Upper lobe of left lung (tissue), 5 donors: ENCODE data around the gene S100A16.

DNA sequence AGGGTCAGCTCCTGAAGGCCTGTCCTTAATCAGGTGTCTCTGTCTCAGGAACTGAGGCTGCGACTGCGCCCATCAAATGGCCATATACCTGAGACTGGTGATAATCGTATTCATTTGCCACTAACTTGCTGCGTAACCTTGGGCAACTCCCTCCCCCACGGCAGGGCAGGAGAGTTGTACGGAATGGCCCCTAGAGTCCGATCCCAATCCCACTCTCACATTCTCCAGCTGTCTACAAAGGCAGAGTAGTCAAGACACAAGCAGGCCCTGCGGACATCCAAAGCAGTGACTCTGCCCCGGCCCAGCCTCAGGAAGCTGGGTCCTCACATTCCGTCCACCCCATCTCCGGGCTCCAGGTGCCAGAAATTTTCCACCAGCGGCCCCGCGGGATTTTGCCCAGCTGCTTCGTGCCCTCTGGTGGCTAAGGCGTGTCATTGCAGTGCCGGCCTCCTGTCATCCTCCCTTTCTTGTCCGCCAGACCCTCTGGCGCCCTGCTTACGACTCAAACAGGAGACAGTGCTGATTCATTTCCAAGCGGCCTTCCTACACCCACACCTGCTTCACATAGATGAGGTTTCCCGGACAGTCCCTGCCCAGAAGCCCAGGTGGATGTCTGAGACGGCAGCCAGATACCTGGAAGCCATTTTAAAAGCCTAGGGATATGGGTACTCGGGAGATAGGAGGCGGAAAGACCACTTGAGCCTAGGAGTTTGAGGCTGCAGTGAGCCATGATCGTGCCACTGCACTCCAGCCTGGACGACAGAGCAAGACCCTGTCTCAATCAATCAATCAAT, 2.9 kb upstream of the S100A2 start:
- PRO-cap, 2 experiments, result peak in 1 of 2 experiments; most common plus-strand start position 527 of the sequence (in 1); most common minus-strand start position 347 of the sequence (in 1)
- RAMPAGE, long total RNA, 4 experiments, result no peak in any of the 4 experiments

GRCh38 chr1:153612488-153613645, at the start of gene S100A16:
TSS of gene S100A16 (minus strand) at chr1:153613137.
- PRO-cap, 2 experiments, result peak in 1 of 2 experiments; most common minus-strand start chr1:153613047 (in 1)
- RAMPAGE, long total RNA, 4 experiments, result start-site peak on the minus strand in 4 of 4 experiments, at chr1:153612980-153613160 at its widest, 22 to 1,065 reads per replicate

DNA sequence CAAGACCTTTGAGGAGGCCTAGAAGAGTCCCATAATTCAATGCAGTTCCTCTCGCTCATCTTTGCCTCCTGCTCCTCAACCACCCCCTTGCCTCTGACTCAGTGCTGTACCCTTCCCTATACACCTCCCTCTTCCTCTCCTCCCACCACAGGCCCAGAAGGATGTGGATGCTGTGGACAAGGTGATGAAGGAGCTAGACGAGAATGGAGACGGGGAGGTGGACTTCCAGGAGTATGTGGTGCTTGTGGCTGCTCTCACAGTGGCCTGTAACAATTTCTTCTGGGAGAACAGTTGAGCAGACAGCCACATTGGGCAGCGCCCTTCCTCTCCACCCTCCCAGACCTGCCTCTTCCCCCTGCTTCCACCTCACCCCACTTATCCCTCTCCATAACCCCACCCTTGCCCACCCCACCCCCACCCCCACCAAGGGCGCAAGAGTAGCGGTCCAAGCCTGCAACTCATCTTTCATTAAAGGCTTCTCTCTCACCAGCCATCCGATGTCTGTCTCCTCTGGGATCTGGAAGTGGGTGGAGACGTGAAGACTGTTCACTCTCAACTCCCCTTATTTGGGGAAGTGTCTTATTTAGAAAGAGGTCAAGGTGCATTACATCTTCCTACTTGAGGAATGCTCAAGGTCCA, 2.2 kb upstream of the CHTOP start:
- PRO-cap, 2 experiments, result no peak in any of the 2 experiments
- RAMPAGE, long total RNA, 4 experiments, result start-site peak on the minus strand in 1 of 4 experiments, centred at position 269 of the sequence, 8 reads per replicate

DNA sequence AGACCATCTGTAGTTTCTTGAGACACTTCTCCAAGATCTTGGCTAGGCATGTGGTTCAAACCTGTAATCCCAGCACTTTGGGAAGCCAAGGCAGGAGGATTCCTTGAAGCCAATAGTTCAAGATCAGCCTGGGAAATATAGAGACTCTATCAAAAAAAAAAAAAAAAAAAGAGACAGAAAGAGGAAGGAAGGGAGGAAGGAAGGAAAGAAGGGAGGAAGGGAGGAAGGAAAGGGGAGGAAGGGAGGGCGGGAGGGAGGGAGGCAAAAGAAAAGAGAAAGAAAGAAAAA, 20.4 kb upstream of the INTS3 start:
- PRO-cap, 2 experiments, result no peak in any of the 2 experiments
- RAMPAGE, long total RNA, 4 experiments, result no peak in any of the 4 experiments

DNA sequence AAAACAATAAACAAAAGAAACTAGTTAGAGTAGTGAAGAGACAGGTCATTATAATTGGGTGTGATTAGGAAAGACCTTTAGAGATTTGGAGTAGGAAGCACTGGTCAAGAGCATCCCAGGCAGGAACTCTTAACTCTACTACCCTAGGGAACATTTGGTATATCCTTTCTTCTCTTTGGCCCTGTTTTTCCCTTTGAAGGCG, 3.2 kb downstream of the INTS3 start:
- PRO-cap, 2 experiments, result no peak in any of the 2 experiments
- RAMPAGE, long total RNA, 4 experiments, result no peak in any of the 4 experiments

DNA sequence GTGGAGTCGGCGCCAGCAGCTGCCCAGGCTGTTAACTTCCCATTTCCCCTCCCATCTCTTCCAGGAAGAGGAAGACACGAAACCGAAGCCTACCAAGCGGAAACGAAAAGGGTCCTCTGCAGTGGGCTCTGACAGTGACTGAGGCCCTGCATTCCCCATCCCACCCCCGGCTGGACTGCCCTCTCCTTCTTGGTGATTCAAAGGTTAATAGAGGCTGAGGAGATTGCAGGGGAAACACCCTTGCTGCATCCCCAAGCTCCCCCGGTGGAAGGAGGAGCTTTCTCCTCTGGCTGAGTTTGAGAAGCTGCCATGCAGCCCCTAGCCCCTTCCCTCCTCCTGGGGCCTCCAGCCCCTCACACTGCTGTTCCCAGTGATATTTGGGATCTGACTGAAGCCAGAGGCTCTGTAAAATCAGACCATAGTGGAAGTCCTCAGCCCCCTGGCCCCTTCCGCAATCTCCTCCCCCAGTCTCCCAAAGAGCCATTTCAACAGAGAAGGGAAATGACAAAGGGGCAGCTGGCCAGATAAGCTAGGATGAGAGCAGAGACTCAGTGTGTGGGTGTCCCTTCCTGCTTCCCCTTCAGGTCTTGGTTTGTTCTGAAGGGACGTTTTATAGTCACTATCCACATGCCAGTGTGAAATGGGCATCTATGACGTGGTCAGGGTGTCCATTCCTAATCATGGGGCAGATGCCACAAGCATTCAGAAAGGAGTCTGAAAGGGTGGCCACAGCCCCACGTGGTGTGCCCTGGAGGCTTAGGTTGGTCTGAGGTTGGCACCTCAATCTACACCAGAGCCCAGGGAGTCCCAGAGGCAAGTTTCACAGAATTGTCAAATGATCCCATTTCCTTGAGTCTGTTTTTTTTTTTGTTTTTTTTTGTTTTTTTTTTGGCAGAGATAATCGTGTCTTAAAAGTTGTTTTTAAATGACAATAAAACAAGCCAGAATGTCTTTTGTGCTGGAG, 1.8 kb upstream of the SLC27A3 start:
- PRO-cap, 2 experiments, result no peak in any of the 2 experiments
- RAMPAGE, long total RNA, 4 experiments, result no peak in any of the 4 experiments

- PRO-cap, 2 experiments, result no peak in any of the 2 experiments
- RAMPAGE, long total RNA, 4 experiments, result no peak in any of the 4 experiments
Observed at GRCh38 chr1:153775881-153775974, 521 bp downstream of the SLC27A3 start.

DNA sequence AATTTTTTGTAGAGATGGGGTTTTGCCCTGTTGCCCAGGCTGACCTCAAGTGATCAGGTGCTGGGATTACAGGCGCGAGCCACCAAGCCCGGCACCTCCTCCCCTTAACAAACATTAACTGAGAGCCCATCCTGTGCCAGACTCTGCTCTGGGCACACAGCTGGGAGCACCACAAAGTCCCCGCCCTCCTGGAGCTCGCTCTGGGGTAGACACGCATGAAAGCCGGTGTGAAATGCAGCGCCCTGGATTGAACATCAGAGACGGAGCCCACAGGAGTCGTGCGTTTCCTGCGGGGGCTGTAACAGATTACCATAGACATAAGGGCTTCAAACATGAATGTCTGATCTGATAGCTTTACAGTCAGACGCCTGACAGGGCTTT, 14.3 kb downstream of the SLC27A3 start:
- PRO-cap, 2 experiments, result no peak in any of the 2 experiments
- RAMPAGE, long total RNA, 4 experiments, result no peak in any of the 4 experiments

- PRO-cap, 2 experiments, result no peak in any of the 2 experiments
- RAMPAGE, long total RNA, 4 experiments, result start-site peak on the minus strand in 1 of 4 experiments, at chr1:153809424-153809729 at its widest, 8 to 20 reads per replicate
Observed at GRCh38 chr1:153809172-153810089, 34.2 kb downstream of the SLC27A3 start.

- PRO-cap, 2 experiments, result no peak in any of the 2 experiments
- RAMPAGE, long total RNA, 4 experiments, result no peak in any of the 4 experiments
Observed at GRCh38 chr1:153948111-153948698, 1.7 kb upstream of the DENND4B start.

GRCh38 chr1:154158336-154158795, 33.5 kb downstream of the TPM3 start:
- PRO-cap, 2 experiments, result no peak in any of the 2 experiments
- RAMPAGE, long total RNA, 4 experiments, result no peak in any of the 4 experiments

- PRO-cap, 2 experiments, result no peak in any of the 2 experiments
- RAMPAGE, long total RNA, 4 experiments, result no peak in any of the 4 experiments
Observed at GRCh38 chr1:154183482-154184082, 8.3 kb downstream of the TPM3 start.

GRCh38 chr1:154221015-154222244, 675 bp downstream of the UBAP2L start:
- PRO-cap, 2 experiments, result peak in 1 of 2 experiments; most common plus-strand start chr1:154221582 (in 1); most common minus-strand start chr1:154221475 (in 1)
- RAMPAGE, long total RNA, 4 experiments, result start-site peak on the plus strand in 4 of 4 experiments, at chr1:154220955-154221417 at its widest, 16 to 102 reads per replicate

GRCh38 chr1:154331519-154332174, 6.3 kb downstream of the ATP8B2 start:
- PRO-cap, 2 experiments, result no peak in any of the 2 experiments
- RAMPAGE, long total RNA, 4 experiments, result no peak in any of the 4 experiments

- PRO-cap, 2 experiments, result no peak in any of the 2 experiments
- RAMPAGE, long total RNA, 4 experiments, result no peak in any of the 4 experiments
Observed at GRCh38 chr1:154342695-154343451, 17.5 kb downstream of the ATP8B2 start.

GRCh38 chr1:154405751-154406837, 951 bp downstream of the IL6R start:
- PRO-cap, 2 experiments, result peak in 2 of 2 experiments; most common plus-strand start chr1:154406291 (in 1); most common minus-strand start chr1:154406199 (in 1)
- RAMPAGE, long total RNA, 4 experiments, result no peak in any of the 4 experiments

- PRO-cap, 2 experiments, result no peak in any of the 2 experiments
- RAMPAGE, long total RNA, 4 experiments, result no peak in any of the 4 experiments
Observed at GRCh38 chr1:154406840-154407959, 2.1 kb downstream of the IL6R start.

GRCh38 chr1:154453409-154454238, 48.4 kb upstream of the TDRD10 start:
- PRO-cap, 2 experiments, result peak in 1 of 2 experiments; most common plus-strand start chr1:154453873 (in 1)
- RAMPAGE, long total RNA, 4 experiments, result no peak in any of the 4 experiments

DNA sequence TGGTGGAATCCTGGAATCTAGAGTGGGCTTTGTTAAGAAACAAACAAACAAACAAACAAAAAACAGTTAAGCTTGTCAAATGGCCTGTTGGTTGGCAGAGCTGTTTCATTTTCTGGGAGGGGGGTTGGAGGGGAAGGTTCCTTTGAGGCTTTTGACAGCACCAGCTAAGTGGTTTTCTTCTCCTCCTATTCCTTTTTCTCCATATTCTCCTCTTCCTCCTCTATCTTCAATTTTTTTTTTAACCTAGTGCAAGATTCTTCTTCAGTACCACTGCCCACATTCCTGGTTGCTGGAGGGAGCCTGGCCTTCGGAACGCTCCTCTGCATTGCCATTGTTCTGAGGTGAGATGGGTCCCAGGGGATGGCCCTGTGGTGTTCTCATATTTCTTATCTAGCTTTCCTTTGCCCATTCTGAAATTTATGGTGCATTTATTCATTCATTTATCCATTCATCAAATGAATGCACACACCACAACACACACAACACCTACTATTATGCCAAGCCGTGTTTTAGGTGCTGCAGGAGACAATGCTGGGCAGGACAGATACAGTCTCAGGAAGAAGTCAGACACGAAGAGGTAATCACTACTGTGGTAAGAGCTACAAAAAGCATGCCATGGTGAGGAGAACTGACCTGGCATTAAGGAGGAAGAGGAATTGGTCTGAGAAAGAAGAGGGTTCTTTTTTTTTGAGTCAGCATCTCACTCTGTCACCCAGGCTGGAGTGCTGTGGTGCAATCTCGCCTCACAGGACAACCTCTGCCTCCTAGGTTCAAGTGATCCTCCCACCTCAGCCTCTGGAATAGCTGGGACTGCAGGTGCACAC, 47.6 kb upstream of the TDRD10 start:
- PRO-cap, 2 experiments, result no peak in any of the 2 experiments
- RAMPAGE, long total RNA, 4 experiments, result no peak in any of the 4 experiments

GRCh38 chr1:154463545-154464085, 38.4 kb upstream of the TDRD10 start:
- PRO-cap, 2 experiments, result no peak in any of the 2 experiments
- RAMPAGE, long total RNA, 4 experiments, result no peak in any of the 4 experiments